PFSK-1 (cell line): ENCODE results near the genes TIMM50, ZNF780B and SERTAD3.

DNA sequence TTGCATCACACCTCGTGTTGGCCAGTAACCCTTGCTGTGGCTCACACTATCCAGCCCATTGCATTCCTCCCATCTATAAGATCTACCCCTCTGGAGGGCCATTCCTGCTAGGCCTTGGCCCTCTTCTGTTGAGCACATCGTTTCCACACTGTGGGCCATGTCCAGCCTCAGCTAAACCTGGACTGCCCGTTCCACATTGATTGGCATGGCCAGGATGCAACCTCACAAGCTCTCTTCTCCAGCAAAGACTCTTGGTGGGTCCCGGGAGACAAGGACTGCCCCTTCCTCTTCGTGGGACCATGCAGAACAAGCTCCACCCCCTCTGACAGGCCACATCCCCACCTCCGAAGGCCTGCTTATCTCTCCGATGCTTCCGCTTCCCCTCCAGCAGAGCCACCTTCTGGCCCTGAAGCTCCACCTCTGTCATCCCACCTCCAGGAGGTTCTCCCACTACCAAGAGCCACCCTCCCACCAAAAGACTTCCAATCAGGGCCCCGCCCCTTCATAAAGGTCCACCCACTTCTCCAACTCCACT is 10.2 kb downstream of the LRFN1 start:
- RRBS, result no CpG with 5 or more reads among the region's 9 CpGs

DNA sequence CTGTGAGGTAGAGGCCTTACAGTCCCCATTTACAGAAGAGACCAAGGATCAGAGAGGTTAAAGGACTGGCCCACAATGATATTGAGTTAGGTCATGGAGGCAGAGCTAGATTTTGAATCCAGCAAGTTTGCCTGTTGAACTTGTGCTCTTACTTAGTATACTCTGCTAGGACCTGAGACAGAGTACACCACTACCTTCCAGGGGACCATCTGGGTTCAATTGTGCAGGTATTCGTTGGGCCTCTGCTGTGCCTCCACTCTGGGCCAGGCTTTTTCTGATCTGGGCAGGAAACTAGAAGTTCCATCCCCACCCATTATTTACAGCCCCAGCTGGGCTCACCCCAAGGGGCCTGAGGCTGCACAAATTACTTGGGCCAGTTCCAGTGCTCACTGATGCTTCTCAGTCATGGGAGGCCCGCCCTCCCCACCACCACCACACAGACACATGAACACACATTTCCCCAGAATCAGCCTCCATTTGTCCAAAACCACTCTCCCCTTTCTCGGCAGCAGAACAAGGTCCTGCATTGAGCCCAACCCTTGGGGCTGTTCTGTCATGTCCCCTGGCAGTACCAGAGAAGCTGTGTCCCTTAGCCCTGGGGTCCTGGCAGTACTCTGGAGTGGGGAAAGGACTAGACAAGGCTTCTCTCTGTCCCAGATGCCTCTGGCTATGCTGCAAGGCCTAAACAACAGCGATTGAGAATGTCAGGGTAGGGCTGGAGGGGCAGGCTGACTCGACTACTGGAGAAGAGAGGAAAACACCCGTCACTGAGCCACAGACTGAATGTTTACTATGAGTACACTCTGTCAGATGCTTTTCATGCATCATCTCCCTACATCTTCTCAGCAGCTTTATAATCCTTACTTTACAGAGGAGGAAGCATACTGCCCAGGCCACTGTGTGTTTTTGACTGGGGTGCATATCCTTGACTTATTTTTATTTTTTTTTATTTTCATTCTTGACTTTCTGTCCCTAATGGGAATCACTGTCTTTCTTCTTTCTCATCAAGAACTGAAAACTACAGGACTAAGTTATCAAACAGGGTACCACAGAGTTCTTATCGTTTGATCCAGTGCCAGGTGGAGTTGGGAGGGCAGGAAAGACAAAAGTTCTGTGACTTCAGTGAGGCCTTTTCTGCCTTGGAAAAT is 21.8 kb downstream of the SAMD4B start:
- RRBS, result no CpG with 5 or more reads among the region's 7 CpGs

DNA sequence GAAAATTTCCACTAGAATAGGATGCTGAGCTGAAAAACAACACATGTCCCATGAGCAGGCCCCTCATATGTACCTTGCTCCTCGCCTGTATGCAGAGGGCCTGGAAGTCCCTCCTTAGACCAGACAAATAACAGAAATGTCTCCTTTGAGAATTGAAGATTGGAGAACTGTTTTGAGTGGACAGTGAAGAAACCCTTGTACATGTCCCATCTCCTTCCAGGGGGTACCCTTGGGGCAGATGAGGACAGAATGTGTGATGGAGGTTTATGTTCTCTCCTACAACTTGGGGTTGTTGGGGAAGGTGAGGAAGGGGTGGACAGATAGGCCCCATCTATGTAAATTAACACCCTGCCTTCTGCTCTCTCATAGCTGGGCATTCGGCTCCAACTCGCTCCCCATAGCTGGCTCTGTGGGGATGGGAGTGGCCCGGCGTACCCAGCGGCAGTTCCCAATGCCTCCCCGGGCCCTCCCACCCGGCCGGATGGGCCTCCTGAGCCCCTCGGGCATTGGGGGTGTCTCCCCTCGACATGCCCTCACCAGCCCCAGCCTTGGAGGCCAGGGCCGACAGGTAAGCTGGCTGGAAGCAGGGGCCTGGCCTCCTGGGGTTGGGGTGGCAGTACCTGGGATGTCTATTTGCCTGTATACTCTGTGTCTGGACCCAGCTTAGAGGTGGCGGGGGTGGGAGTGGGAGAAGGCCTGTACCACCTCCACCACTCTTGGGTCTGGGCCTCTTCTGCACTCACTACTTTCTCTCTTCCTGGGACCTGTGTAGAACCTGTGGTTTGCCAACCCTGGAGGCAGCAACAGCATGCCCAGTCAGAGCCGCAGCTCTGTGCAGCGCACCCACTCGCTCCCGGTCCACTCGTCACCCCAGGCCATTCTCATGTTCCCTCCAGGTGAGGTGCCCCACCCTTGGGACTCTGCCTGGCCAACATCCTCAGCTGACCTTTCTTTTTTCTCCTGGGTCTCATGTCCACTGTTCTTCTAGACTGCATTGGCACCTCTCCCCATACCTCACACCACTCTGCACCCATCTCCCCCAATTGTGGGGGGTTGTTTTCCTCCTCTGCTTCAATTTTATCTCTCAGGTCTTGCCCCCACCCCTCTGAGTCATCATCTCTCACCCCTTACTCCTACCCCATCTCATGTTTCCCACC is 10.3 kb downstream of the PAF1 start:
- RRBS, result no CpG with 5 or more reads among the region's 18 CpGs

- RRBS, result no CpG with 5 or more reads among the region's 29 CpGs
Measured at GRCh38 chr19:39386020-39387147, 4.5 kb downstream of the PAF1 start.

DNA sequence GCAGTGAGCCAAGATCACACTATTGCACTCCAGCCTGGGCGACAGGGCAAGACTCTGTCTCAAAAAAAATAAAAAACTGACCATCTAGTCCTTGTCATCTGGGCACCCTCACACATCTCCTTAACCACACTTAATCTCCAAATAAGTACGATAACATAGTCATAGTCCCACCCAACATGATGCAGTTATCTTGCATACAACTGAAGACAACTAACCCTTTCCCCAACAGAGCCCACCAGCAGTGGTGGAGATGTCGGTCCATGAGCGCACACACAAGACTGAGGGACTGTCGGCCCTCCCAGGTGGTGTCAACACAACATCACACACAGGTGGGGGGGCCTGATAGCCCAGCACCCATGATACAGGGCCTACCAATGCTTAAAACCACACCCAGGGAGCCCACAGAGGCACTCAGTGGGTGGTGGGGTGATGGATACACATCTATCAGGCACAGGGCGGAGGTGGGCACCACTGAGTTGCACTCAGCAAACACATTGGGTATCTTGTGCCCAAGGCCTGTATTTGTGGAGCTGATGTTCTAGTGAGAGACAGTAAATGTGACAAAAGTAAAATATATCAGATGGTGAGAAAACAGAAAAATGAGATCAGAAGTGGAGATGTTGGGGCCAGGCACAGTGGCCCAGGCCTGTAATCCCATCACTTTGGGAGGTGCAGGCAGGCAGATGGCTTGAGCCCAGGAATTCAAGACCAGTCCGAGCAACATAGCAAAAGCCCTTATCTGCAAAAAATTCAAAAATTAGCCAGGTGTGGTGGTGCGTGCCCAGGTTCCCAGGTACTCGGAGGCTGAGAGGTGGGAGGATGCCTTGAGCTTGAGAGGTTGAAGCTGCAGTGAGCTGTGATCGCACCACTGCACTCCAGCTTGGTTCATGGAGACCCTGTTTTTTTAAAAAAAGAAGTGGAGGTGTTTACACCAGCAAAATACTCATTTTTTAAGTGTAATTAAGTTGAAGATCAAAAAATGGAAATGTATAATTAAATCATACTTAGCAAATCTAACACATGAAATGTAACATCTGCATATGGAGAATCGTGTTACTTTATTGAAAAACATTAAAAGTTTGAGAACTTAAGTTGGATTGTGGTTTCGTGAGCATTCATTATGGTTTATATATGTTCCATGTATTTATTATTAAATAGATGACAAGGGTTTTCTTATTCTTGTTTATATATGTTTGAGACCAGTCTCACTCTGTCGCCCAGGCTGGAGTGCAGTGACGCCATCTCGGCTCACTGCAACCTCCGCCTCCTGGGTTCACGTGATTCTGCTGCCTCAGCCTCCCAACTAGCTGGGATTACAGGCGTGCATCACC is 6.7 kb upstream of the ZFP36 start:
- RRBS, result no CpG with 5 or more reads among the region's 18 CpGs

DNA sequence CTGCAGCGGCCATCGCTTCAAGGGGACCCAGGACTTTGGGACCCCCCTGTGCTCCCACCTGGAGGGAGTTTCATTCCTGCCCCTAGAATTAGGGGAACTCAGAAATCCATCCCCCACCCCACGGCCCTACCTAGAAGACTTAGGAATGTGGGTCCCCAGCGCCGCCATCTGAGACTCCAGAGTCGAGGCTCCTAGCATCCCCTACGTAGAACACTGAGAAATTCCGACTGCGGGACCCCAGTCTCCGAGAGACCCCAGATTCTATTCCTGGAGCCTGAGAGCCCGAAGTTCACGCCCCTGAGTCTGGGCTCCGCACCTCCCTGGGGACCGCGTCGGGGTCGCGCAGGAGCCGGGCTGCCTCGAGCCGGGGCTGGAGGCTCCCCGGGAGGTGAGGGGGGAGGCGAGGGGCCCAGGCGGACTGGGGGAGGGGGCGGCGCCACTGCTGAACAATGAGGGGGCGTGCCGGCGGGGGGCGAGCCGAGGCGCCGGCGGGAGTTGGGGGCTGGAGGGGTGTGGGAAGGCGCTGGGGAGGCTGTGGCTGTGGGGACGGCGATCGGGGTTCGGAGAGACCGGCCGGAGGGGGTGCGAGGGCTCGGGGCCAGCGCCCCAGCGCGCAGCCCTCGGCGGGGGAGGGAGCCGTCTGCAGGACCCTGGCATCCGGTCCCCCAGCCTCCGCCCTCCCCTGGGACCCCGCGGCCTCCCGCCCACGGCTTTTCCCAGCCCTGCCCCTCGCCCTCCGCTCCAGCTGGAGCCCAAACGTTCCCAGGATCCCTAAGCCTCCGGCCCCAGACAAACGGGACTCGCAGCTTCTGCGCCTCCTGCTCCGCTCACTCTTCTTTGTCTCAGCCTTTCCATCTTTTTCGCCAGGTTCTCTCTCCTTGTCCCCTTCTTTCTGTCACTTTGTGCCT is 810 bp downstream of the PLEKHG2 start:
- RRBS, result 1% methylated on average over 23 of the region's 64 CpGs

DNA sequence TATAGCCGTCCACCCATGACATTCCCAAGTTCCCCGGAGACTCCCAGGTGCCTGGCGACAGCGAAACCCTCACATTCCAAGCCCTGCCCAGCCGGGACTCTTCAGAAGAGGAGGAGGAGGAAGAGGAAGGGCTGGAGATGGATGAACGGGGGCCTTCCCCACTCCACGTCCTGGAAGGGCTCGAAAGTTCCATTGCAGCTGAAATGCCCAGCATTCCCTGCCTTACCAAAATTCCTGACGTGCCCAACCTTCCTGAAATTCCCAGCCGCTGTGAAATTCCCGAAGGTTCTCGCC is 10.2 kb downstream of the PLEKHG2 start:
- RRBS, result 95% methylated on average over 4 of the region's 12 CpGs

DNA sequence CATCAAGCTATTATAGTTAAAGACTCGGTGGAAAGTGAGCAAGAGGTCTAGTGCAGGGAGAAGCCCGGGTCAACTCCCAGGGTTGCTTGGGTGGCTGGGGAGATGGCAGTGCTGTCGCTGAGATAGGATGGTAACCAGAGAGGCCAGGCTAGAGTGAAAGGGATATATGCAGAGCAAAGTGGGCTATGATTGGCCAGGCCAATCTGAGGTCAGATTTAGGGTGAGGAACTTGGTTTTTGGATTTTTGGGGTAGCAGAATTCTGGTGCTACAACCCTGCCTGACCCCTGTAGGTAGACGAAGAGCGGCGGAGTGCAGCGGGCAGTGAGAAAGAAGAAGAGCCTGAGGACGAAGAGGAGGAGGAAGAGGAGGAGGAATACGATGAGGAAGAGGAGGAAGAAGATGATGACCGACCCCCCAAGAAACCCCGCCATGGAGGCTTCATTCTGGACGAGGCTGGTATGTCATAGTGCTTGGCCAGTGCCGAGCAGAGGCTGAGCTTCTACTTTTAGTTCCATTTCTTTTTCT is 7.7 kb downstream of the SUPT5H start:
- RRBS, result no CpG with 5 or more reads among the region's 13 CpGs

DNA sequence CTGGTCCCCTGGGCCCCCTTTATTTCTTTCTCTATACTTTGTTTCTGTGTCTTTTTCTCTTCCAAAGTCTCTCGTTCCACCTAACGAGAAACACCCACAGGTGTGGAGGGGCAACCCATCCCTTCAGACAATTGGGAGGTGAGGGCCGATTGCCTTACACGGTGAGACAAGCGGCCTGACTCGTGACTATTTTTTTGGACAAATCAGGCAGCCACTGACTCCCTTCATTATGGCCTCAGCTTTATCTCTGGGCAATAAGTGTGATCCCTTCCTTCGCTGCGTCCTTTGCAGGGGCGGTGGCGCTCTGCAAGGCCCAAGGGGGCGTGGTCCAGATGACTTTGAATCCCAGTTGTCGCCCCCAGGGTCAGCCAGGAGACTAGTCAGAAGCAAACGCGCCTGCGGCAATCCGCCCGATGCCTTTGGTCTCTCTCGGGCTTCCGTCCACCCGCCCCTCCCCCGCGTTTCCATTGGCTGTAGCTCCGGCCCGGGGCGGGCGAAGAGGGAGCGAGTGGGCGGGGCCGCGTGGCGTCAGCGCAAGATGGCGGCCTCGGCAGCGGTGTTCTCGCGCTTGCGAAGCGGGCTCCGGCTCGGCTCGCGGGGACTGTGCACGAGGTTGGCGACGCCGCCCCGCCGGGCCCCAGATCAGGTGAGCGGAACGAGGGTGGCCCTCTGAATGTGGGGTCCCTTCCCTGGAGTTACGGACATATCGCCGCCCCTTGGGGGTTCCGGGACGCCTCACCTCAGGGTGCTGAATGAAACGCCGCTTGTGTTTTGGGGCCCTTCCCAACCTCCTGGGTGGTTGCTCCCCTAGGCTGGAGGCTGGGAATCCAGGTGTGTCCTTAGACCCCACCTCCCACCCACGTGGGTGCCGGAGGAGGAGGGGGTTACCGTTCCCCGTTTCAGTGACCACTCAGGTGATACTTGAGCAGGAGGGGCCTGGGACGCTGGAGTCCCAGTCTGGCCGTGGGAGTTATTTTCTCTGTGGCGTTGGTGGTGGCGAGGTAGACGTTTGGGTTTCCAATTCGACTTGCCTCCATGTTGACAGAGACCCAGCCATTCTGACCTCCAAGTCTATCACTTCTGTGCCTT is at the start of gene TIMM50:
TSS of gene TIMM50 (plus strand) at position 523 of the 1,089 bp plus-strand sequence.
- RRBS, result under 1% methylated on average over 27 of the region's 68 CpGs

- RRBS, result no CpG with 5 or more reads among the region's 66 CpGs
Measured at GRCh38 chr19:39891458-39892393, 45.5 kb upstream of the FBL start.

DNA sequence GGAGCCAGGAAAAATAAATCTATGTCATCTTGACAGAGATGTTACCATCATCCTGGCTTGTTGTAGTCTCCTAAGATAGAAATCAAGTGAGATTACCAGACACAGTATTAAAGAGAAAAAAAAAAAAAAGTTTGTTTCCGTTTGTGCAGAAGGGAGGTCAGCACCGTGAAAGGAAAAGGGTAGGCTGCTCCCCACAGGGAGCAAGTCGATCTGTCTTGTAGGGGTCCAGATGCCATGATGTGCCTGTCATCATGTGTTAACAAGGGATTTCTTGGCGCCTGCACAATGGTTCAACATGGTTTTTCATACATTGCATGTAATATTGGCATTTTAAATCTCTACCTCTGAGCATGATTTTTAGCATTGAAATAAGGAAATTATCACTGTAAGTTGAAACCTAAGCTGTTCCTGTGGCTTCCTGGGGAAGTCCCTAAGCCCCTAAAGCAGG is 29.4 kb upstream of the PSMC4 start:
- RRBS, result no CpG with 5 or more reads among the region's 4 CpGs

GRCh38 chr19:39979618-39980674 is 9.0 kb downstream of the PSMC4 start:
- RRBS, result 94% methylated on average over 7 of the region's 24 CpGs

DNA sequence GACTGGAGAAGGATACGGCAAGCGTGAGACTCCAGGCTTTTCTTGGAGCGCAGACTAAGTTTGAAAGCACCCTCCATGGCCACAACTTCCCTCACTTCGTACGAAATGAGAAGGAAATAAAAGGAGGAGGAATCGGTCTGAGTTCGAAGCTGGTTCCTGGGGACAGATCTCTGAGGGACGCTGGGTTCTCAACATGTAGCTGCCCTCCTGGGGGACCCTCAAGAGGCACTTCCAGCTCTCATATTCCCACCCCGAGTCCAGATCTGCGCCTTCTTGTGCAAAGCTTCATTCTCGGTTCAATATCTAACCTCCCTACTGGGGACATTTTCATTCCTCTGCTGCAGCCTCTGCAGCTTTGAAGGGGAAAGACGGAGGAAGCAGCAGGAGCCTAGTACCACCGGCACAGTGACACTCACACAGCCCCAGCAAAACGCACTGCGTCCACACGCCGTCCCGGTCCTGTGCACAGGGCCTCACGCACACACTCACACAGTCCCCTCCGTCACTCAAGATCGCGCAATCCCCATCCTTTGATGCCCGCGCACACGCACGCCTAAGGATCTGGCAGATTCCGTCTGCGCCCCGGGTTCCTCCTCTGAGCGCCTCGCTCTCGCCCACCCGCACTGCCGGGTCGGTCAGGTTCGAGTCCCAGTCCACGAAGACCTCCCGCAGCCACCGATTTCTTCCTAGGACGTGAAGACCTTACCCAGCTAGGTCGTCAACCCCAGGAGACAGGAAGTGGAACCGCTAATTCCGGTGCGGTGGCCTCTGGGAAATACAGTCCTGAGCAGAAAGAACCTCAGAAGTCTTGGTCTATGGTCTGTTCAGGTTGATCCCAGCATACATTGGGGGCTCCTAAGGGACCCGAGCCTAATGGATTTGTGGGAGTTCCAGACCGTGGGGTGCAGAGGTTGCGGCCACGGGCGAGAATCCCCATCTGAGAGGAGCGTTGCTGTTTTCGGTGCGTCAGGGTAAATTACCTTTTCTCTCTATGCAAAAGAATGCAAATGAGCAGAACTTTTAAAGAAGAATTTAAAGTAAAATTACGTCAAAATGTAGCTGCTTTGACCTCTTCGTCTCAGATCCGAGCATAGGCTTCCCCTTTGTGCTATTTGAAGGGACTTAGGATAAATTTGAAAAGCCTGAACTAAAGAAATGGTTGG is at the start of gene ZNF780B:
TSS of gene ZNF780B (minus strand) at position 749 of the 1,163 bp plus-strand sequence.
- RRBS, result 1% methylated on average over 12 of the region's 55 CpGs

- RRBS, result no CpG with 5 or more reads among the region's 10 CpGs
Measured at GRCh38 chr19:40242321-40242723, 15.8 kb upstream of the CCNP start.

DNA sequence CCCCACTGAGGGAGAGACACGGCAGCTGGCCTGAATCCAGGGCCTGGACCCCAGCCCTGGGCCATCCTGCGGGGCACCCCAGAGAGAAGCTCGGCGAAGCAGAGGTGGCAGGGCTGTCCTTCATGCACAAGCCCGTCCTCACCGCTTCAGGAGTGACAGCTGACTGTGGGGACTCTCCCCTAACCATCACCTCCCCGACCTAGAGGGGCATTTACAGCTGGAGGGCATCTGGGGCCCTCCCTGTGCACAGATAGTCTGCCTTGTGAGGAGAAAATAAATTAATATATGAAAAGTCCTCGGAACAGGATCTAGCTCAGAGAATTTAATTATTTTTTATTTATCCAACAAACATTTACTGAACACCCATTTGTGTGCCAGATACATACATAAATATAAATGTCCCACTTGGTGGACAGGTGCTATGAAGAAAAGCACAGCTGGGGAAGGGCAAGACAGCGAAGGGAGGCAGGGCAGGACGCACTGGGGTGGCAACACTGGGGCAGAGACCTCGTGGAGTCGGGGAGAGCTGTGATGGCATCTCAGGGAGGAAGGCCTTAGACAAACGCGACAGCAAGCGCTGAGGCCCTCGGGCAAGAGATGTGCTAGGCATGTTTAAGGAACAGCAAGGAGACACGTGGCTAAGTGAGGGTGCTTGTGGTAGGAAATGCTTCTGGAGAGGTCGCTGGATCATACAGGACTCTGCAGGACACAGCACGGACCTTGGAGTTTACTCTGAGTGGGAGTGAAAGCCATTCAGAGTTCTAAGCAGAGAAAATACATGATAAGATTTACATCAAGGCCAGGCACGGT is 23.1 kb upstream of the CCNP start:
- RRBS, result no CpG with 5 or more reads among the region's 20 CpGs

DNA sequence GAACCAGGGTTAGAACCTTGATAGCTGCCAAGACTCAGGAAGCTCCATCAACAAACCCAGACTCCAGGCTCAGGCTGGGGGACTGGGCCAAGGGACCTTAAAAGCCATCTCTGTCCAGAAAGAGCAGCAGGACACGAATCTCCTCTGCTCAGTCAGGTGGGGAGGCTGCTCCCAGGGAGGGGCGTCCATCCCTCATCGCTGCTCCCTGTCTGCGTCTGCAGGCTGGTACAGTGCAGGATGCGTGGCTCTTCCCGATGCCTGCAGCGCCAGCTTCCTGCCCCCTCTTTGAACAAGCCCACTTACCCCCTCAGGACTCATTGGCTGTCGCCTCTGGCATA is 21.6 kb downstream of the AKT2 start:
- RRBS, result no CpG with 5 or more reads among the region's 8 CpGs

GRCh38 chr19:40280093-40281209 is 4.7 kb downstream of the AKT2 start:
- RRBS, result no CpG with 5 or more reads among the region's 25 CpGs

DNA sequence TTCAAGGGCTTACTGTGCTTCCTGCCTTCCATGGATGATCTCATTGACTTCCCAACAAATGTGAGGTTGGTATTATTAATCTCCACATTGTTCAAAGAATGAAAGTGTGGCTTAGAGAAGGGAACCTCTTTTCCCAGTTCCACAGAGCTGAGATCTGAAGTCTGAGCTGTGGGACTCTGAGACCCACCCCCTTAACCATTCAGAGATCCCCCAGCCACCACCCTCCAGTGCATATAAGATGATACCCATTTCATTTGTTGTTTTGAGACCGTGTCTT is 9.3 kb downstream of the PLD3 start:
- RRBS, result no CpG with 5 or more reads among the region's 1 CpG

DNA sequence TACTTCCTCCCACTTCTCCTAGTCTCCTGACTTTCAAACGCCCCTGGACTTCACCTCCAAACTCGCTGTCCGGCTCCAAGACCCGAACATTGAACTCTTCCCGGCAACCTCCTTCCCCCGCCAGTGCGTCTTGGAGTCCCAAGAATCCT is 605 bp downstream of the SERTAD3 start:
- RRBS, result no CpG with 5 or more reads among the region's 7 CpGs

GRCh38 chr19:40443955-40445007 is at the start of gene SERTAD3:
TSS of gene SERTAD3 (minus strand) at chr19:40444335.
- RRBS, result under 1% methylated on average over 22 of the region's 83 CpGs